Melanocyte of skin (primary cell): ENCODE measurements around a stretch of chr7.

- CAGE, long polyA plus RNA, 2 experiments, result no peak in any of the 2 experiments
These were observed 30.9 kb upstream of the TOMM7 start for GRCh38 chr7:22853667-22853919.

GRCh38 chr7:22853920-22854616 lies 31.4 kb upstream of the TOMM7 start:
- CAGE, long polyA plus RNA, 2 experiments, result no peak in any of the 2 experiments

DNA sequence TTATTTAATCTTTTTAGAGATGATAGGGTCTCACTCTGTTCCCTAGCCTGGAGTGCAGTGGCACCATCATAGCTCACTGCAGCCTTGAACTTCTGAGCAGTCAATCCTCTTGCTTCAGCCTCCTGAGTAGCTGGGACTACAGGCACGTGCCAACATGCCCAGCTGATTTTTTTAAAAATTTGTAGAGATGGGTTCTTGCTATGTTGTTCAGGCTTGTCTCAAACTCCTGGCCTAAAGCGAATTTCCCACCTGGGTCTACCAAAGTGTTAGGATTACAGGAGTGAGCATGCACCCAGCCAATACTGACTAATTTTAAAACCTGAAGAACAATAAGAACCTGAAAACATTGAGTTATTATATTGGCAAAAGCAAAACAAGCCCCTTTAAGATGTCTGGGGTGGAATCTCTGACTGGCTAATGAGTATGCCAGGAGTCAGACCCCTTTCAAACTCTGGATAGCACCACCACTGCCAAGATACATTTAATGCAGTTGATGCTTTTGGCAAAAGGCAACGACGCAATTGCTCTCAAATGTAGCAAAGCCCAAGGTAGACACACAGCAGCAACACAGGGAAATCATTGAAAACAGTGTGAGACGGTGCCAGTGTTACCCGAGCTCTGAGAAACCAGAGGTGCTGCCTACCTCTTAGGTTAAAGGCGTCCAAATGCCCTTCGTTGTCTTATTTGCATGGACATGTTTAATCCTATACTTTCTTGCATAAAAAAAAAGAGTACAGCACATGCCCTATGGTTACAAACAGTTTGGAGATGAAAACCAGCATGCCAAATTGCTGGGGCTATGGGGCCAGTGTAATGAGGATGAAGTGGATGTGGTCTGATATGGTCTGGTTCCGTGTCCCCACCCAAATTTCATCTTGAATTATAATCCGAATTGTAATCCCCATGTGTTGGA lies 40.8 kb upstream of the TOMM7 start:
- CAGE, long polyA plus RNA, 2 experiments, result no peak in any of the 2 experiments

DNA sequence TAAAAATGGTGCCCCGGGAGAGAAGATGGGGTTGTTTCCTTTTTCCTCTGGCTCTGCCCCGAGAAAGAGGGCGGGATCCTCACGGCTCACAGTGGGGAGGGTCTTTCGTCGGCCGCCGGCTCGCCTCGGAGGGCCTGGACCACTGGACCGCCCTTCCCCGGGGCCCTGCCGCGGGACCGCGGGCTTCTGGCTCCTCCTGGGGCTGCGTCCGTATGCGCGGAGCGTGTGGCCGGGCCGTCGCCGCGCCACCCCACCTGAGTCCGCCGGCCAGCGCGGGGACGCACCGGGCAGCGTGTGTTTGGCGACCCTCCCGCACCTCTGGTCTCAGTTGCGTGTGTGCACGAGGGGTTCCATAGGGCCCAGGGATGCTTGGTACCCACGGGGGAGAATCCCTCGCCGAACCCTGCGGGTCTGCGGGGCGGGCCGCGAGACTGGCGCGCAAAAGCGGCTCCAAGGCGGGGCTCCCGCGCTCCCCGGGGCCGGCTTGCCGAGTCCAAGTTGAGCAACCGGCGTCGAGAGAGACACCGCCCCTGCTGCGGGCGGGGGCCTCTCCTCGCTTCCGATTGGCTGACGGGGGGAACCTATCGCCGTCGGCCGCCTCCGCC lies 3.7 kb upstream of the IGF2BP3 start:
- CAGE, long polyA plus RNA, 2 experiments, result no peak in any of the 2 experiments

DNA sequence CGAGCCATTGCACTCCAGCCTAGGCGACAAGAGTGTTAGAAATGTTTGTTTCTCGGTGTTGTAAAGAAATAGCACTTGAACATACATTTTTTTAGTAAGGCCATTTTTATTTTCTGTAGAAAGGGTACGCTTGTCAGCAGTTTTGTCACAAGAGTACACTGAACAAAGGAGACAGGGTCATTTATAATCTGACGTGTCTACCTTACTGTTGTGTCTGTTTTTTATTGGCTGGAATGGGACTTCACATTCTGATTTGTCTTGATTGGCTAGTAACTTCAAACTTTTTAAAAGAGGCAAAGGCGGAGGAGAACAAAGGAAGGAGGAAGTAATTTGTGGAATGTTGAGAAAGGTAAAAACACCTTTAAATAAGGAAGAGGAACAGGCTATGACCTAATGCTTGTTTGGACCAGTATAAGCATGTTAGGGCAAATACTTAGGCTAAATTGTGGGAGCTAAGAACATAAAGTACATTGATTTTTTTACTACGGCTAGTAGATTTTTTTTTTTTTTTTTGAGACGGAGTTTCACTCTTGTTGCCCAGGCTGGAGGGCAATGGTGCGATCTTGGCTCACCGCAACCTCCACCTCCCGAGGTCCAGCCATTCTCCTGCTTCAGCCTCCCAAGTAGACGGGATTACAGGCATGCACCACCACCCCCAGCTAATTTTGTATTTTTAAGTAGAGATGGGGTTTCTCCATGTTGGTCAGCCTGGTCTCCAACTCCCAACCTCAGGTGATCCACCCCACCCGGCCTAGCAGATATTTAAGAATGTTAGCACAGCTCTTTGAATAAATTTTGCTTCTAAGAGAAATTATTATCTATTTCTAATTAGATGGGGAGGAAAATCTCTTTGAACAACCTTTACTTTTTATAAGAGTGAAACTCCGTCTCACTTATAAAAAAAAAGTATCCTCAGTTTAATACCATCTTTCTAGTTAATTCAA lies 17.9 kb downstream of the TRA2A start:
- CAGE, long polyA plus RNA, 2 experiments, result no peak in any of the 2 experiments

DNA sequence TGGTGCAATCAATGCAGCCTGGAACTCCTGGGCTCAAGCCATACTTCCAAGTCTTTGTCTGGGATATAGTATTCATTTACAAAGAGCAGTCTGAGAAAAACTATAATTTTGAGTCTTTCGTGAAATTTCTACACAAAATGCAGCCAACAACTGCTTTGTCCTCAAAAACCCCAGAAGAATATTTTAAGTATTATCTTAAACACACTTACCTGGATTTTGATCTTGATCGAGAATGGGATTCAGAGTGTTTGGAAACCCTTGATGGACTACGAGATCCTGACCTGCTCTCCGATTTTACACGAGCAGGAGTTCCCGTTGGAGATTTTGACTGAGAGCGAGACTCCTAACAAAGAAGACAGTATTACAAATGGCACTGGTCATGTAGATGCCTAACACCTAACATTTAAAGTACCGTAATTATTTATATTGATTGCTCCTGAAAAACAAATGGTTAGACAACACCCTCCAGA lies 10.2 kb downstream of the TRA2A start:
- CAGE, long polyA plus RNA, 2 experiments, result no peak in any of the 2 experiments

DNA sequence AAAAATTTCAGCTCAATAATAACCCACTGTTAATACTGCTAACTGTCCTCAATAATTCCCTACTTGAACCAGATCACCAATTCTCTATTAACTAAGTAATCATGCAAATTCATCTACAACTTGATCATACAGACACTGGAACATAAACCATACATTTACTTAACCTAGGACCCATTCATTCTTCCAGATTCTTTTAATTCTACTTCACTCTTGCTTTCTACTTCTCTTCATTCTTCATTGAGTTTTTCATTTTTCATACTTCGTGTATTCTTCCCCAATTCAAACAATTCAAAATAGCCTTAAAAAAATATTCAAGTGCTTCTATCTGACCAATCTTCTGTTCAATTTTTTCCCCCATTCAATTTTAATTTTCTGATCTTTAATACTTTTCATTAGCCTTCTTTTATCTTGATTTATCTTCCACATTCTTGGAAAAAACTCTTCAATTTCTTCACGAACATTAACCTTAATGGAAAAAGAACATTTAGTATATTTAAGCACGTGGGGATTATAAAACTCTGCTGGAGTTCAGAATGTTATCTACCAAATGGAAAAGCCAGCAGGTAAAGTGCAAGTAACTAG lies 9.7 kb downstream of the TRA2A start:
- CAGE, long polyA plus RNA, 2 experiments, result no peak in any of the 2 experiments

DNA sequence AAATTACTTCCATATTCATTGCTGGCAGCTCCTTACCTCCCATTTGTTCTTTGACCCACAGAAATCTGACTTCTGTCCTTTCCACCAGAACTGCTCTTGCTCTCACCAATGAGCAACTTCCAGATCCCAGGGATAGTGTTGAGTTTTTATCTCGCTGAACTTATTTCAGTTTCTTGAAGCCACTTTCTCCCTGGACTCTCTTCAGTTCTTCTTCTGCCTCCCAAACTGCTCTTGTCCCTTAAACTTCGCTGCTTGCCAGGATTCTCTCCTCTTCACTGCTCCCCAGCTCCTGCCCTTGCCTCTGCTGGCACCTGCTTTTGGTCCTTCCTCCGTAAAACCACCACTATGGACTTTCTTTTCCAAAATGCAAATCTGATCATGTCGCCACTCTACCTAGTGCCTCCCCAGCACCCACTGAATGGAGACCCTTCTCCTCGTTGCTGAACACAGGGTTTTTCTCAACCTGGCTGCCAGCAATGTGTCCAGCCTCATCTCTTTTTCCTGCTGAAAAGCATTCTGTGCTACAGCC lies 92.8 kb upstream of the PALS2 start:
- CAGE, long polyA plus RNA, 2 experiments, result no peak in any of the 2 experiments

DNA sequence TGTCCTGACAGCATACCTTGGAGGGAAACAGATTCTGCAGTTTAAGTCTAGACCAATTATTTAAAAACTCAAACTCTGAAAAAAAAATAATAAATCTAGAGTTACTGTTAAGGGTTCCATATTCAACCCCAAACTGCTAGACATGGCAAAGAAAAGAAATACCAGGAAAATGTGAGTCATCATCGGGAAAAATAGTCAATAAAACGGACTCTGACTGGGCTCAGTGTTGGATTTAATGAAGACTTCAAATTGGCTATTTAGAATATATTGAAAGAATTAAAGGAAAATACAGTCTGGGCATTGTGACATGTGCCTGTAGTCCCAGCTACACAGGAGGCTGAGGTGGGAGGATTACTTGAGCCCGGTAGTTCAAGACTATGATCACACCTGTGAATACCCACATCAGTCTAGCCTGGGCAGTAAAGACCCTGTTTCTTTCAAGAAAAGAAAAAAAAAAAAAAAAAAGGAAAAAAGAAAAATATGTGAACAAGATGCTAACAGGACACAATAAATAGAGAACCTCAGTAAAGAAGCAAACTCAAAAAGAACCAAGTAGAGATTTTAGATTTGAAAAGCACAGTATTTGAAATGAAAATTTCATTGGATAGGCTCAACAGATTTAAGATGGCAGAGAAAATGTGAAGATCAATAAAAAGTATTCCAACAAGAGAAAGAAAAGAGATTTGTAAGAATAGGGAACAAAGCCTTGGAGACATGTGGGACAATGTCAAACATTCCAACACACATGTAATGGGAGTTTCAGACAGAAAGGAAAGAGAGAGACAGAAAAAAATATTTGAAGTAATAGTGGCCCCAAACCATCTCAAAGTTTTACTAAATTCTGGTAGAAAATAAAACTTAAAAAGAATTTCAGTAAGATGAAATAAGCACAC lies 30.8 kb downstream of the PALS2 start:
- CAGE, long polyA plus RNA, 2 experiments, result no peak in any of the 2 experiments

GRCh38 chr7:24688491-24689131 lies 68.7 kb downstream of the GSDME start:
- CAGE, long polyA plus RNA, 2 experiments, result no peak in any of the 2 experiments

- CAGE, long polyA plus RNA, 2 experiments, result no peak in any of the 2 experiments
These were observed 48.3 kb downstream of the GSDME start for GRCh38 chr7:24708880-24709520.

- CAGE, long polyA plus RNA, 2 experiments, result no peak in any of the 2 experiments
These were observed 37.9 kb upstream of the GSDME start for GRCh38 chr7:24795037-24795788.

DNA sequence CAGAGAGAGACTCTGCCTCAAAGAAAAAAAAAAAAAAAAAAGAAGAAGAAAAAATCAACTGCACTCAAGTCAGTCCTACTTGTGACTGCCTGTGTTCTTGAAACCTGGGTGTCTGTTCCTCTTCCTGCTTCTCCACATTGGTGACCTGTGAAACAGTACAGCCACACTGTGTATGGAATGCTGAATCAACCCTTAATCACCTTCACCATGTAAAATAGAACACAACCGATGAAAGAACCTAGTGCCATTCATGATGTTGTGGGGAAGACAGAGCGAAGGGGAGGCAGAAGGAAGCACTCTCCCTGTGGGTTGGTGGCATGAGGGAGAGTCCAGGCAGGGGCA lies 75.2 kb upstream of the GSDME start:
- CAGE, long polyA plus RNA, 2 experiments, result no peak in any of the 2 experiments

- CAGE, long polyA plus RNA, 2 experiments, result no peak in any of the 2 experiments
These were observed 534 bp upstream of the OSBPL3 start for GRCh38 chr7:24980293-24981131.

- CAGE, long polyA plus RNA, 2 experiments, result no peak in any of the 2 experiments
These were observed 3.2 kb downstream of the CYCS start for GRCh38 chr7:25121780-25122427.

- CAGE, long polyA plus RNA, 2 experiments, result no peak in any of the 2 experiments
These were observed 442.0 kb upstream of the NPVF start for GRCh38 chr7:25670122-25670785.

DNA sequence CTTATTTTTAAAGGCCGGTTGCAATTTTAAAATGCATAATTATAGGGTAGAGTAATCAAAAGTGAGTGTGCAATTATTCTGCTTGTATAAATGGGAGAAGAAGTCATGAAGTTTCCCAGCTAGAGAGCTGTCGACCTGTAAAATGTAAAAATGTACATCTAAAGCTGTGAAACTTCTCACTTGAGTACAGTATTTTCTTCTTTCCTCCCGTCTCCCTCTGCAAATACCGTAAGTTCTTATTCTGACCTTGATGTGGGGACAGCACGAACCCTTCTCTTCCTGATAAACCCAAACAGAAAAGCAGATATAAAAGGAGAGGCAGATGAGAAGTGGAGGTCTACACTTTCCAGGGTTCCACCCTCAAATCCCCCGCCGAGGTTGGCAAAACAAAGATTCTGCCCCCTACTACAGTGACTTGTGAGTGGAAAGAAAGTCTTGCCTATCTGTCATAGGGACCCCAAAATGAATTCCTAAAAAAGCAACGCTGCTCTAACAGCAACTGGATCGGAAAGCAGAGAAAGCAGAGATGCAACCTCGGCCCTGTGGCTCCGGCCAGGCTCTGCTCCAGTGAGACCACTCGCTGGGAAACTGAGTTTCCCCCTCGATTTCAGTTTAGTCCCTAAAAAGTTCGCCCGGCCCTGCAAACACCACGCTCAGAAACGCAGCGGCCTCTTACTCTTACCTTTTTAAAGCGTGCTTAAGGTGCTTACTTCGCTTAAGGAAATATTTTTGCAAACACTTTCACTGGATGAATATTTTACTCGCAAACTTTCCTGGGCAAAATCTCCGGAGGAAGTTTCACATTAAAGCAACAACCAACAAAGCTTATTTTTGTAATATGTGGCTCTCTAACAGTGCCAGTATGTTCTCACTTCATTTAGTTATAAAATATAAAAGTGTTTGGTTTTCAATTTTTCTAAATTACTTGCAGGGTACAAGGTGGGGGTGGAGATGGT lies 298.0 kb upstream of the NFE2L3 start:
- CAGE, long polyA plus RNA, 2 experiments, result no peak in any of the 2 experiments

- CAGE, long polyA plus RNA, 2 experiments, result no peak in any of the 2 experiments
These were observed 234.4 kb upstream of the NFE2L3 start for GRCh38 chr7:25917516-25918010.

GRCh38 chr7:25939841-25940495 lies 212.0 kb upstream of the NFE2L3 start:
- CAGE, long polyA plus RNA, 2 experiments, result no peak in any of the 2 experiments

DNA sequence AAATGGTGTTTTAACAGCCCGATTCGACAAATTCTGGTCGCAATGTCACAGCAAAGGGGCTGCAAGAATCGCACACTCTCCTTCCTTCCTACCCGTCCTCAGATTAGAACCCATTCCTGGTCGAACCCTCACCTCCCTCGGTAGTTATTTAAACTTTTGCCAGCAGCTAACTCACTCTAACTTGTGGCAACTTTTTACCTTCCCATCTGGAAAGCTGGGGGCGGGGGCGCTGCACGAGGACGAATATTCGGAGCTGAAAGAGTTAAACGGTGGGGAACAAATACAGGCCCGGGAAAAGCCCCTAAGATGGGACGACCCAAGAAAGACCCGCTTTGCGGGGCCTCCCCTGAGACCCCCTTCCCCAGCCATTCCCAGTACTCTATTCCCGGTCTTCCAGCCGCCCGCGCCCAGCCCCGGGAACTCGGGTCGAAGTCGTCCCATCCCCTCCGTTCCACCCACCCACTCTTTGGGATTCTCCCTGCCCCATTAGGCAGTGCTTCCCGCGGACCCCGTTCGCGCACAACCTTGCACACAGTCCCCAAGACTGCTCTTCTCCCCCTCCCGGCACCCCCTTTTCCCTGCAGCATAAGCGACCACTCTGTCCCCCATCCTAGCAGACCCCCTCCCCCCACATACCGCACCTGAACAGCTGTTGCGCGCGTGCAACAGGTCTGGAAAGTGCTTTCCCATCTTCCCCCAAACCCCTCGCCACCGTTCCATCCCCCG lies 201.7 kb upstream of the NFE2L3 start:
- CAGE, long polyA plus RNA, 2 experiments, result no peak in any of the 2 experiments